Duodenum (tissue), 1 donor: ENCODE results near the gene TLN2.

- PRO-cap = no peak
Measured at GRCh38 chr15:61228611-61228914, 539 bp downstream of the RORA start.

DNA sequence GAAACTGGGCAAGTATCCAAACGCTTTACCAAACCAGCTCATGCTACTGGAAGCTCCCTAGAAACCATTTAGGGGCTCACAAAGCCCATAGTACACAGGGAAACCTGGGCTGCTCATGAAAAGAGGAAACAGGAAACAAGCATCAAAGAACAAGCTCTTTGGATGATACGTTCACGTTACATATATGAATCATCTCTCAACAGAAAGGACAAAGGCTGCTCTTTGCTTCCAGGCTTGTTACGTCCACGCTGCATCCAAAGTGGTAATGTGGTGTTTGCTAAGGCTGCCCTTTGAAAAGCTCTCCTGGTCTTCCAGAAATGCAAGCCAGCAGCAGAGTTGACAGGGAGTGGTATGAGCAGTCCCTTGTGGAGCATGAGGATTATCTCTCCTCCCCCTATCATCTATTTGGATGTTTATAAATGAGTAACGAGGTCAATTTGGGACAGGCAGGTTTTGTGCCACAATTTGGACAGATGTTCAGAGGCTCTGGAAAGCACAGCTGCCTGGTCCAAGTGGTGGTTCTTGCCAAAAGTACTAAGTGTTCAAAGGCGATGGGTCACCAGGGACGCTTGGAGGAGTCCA is 98.0 kb upstream of the RORA start:
- PRO-cap = no peak

DNA sequence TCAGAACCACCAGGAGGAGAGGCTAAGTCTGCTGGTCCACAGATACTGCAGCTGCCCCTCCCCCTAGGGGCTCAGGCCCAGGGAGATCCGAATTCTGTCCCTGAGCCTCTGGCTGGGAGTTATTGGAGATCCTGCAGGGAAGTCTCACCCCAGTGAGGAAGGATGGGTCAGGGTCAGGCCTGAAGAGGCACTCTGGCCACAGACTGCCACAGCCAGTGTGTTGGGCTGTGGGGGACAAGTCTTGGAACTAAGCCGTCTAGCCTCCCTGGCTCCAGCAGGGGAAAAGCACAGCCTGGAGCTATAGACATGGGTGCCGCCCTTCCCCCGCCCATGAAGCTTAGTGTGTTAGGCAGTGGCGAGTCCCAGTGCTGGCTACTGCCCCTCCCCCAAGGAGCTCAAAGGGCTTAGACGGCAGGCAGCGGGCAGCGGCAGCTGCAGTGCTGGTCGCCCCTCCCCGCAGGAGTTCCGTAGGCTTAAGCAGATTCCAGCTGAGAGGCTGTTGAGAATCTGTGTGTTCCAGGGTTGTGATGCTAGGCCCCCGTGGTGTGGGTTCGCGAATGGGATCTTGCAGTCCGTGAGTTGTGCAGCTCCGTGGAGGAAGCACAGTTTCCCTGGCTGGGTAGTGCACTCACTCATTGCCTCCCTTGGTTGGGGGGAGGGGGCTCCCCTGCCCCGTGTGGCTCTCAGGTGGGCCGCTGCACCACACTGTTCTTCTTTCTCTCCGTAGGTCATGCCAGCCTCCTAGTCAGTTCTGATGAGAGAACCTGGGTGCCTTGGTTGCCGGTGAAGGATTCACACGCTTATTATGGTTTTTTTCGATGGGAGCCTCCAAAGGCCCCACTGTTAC is 135.8 kb upstream of the RORA start:
- PRO-cap = no peak

DNA sequence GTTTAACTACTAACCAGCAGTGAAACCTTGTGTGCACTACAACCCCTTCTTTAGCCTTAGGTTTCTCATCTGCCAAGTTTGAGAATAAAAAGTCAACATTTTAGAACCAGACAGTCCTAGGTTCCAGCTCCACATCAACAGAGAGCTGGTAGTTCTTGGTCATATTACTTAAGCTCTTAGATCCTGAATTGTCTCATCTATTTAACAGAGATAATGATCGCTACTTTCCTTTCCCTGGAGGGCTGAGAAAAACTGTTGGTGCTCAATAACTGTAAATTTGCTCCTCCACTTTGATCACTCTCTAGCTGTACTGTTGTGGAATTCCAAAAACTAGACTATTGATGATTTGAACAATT is 160.6 kb upstream of the RORA start:
- PRO-cap = no peak

GRCh38 chr15:61827934-61828505 is 232.2 kb downstream of the VPS13C start:
- PRO-cap = no peak

DNA sequence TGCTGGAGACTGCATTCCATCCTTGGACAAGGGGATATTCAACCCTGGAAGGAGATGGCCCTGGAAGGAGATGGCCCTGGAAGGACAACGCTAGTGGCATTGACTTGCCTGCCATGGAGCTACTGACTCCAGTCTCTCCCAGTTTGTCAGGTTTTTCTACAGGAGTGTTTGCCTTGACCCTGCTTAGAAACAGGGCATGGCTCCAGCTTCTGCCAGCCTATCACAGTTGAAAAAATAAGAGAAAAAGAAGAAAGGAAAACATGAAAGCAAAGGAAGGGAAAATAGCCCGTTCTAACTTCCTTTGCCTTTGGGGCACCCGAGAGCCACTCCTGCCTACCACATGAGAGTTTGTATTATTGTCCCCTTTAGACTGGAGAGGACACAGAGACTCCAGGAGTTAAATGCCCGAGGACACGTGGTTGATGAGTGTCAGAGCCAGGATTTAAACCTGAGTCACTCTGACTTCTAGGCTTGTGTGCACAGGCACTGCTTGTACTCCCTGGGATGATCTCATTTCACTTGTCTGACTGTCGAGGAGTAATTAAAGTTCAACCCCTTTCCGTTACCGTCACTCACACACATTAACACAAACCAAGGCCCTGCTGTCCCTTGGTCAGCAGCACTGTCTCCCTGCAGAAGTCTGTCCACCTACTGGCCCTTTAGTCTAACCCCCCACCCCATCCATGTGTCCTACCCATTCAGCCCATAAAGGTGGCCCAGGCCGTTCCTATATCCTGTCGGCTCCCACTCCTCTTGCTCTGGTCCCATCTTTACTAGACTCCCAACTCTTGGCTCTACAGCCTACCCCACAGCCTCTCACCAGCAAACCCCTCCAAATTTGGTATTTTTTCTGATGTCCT is 46.1 kb downstream of the C2CD4A start:
- PRO-cap = no peak

DNA sequence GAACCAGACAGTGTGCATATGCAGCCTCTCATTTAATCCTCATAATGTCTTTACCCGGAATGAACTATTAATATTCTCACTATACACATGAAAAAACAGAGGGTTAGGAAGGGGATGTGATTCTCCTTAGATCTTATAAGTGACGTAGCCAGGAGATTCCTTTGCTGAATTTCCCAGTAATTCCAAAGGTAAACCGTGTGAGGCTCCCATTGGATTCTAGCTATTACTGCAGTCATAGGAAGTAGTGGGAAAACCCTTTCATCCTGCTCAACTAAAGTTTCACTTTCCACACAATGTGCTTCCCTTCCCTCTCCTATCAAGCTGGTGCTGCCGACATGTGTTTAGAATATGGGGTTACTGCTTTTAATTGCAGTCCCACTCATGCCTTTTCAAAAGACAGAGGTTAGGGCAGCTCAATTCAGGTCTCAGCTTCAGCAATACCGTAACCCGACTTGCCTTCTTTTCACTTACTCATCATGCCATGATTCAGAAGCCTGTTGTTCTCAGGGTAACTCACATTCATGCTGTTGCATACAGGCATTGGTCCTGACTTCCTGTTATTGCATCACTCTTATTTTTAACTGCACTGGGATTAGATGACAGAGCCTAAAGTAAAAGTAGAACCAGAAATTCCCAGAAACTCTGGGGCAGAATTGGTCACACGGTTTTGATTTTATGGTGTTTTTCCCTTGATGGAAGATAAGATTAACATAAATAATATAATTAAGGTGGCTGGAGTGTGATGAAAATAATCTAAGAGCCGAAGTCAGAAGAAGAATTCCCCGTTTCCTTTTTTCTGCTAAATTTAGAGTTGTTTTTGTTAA is 45.8 kb downstream of the C2CD4B start:
- PRO-cap = no peak

DNA sequence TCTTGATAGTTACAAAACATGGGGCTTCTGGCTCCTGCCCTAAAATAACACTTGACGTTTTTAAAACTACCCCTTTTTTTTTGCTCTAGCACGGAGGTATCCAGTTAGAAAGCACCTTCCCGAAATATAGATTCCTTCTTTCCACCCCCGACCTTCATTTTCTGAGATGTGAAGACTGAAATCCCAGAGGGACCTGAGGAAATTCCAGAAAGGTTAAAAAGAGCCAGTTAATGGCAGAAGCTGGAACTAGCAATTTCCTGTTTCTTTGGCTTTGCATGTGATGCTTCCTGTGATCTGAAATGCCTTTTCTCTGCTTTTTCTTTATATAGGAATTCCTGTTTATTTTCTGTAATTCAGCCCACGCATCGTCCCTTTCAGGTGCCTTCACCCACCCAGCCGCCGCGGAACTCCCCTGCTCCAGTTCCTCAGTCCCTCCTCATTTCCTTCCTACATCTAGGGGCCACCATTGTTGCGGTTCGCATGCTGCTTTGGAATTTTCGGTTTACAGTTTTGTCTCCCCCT is 937 bp upstream of the C2CD4B start:
- PRO-cap = no peak

GRCh38 chr15:62390243-62390707 is at the start of gene TLN2:
TSS of gene TLN2 (plus strand) at chr15:62390550.
- PRO-cap = bidirectional peak, plus-strand start at chr15:62390550, minus-strand start at chr15:62390447

DNA sequence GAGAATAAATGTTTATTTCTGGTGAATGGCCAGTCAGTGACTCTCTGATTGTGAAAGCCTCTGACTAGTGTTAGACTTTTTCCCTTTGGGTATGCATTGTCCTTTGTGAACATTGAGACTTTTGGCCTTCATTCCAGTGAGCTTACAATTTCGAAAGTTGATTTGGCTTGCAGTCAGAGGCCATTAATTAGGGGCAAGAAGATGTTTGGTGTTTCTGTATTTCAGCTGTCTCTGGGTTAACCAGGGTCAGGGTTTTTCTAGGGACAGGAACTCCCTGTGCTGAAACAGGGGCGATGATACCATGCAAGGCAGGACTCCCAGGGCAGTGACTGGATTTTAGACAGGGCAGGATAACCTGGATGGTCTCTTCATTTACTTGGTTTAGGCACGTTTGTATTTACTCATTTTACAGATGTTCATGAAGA is 49.3 kb downstream of the TLN2 start:
- PRO-cap = no peak

- PRO-cap = no peak
Measured at GRCh38 chr15:62505612-62506813, 115.7 kb downstream of the TLN2 start.

- PRO-cap = no peak
Measured at GRCh38 chr15:62906798-62907127, 135.8 kb upstream of the TPM1 start.

- PRO-cap = unidirectional peak, minus-strand start at chr15:63054562
Measured at GRCh38 chr15:63054111-63054792, 11.7 kb downstream of the TPM1 start.

DNA sequence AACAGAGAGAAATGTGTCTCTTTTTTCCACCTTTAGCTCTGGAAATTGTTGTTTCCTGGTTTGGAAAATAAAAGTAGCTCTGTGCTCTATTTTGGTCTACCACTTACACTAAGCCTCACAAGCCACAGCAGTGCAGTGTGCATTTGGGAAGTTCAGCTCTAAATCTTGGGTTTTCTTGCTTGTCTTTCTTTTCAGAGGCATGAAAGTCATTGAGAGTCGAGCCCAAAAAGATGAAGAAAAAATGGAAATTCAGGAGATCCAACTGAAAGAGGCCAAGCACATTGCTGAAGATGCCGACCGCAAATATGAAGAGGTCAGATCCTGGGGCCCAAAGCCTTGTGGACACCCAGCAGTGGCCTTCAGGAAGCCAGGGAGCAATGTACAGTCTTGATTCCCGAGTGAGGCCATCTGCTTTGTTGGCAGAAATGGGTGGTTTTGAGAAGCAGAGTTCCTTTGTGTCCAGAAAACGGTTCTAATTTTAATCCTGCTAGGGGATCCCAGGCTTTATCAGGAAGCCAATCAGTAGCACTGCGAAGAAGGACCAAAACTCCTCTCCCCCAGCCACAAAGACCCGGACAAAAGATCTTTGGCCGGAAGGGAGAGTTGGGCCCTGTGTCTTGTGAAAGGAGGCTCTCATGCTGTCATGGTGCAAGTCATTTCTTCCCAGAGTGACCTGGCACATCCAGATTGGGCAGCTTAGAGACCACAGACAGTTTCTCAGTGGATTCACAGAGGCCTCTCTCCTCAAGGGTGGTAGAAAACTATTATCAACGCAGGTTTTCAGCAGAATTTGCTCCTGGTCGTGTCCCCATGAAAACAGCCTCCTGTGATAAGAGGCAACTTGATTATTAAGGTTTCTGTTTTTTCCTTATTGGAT is 17.1 kb downstream of the TPM1 start:
- PRO-cap = no peak

- PRO-cap = no peak
Measured at GRCh38 chr15:63062095-63062957, 19.8 kb downstream of the TPM1 start.

GRCh38 chr15:63065327-63066173 is 23.0 kb downstream of the TPM1 start:
- PRO-cap = no peak

- PRO-cap = no peak
Measured at GRCh38 chr15:63076319-63076994, 33.9 kb downstream of the TPM1 start.

- PRO-cap = no peak
Measured at GRCh38 chr15:63157628-63157919, 297 bp upstream of the RPS27L start.

DNA sequence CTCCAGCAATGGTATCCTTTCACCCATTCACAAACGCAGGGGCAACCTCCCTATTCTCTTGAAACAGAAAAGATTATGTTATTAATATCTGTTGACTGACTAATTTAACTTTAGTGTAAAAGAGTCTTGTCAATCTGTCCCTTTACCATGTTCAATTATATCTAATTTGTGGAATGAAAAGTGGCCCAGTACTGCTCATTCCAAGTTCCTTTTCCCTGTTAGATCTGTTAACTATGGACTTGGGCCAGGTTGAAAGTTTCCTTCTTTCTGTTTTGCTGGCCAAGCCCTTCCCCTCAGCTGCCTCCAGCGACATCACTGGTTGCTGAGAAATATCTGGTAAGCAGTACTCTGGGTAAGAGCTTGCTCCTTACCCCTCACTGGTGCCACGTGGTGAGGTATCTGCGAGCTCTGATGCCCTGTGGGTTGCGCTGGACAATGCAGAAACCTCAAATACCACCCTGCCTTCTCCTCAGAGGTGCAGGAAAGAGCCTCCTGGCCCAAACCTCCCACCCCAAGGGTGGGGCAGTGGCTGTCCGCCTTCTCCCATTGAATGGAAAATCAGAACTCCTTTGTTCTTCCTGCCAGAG is 43.0 kb upstream of the APH1B start:
- PRO-cap = bidirectional peak, plus-strand start at position 383 of the sequence, minus-strand start at position 214 of the sequence

GRCh38 chr15:63327410-63328270 is 50.2 kb downstream of the APH1B start:
- PRO-cap = no peak